NB4 (cell line): Measurements from ENCODE around the genes RTN4R and KLHL22.

GRCh38 chr22:19844003-19845079, 10.3 kb downstream of the GNB1L start:
- RRBS, result no CpG with 5 or more reads among the region's 28 CpGs

GRCh38 chr22:19846644-19847441, 7.8 kb downstream of the GNB1L start:
- RRBS, result no CpG with 5 or more reads among the region's 9 CpGs

DNA sequence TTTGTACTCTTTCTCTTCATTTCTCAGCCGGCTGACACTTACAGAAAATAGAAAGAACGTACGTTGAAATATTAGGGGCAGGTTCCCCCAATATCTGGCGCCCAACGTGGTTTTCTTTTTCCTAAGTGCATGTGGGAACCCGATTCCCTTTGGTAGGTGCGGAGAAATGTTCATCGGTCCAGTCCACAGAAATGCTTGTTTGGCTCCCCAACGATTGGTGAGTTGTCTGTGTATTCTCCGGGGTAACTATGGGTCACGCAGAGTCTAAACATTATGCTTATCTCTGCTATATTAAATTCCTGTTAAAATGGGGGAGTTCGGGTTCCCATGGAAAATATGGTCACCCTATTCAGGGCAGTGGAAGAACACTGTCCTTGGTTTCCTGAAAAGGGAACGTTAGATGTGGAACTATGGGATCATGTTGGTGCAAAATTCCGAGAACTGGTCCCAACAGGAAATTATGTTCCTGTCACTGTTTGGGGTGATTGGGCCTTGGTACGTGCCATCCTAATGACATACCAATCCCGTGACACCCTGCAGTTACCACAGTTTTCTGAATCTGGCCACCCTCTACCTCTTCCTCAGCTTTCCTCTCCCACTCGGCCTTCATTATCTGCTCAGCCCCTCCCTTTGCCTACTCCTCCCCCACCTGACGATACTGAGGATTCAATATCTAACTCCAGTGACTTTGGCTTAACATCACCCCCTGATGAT, 5.7 kb upstream of the COMT start:
- RRBS, result no CpG with 5 or more reads among the region's 18 CpGs

- RRBS, result 2% methylated on average over 4 of the region's 15 CpGs
Measured at GRCh38 chr22:19940974-19941608, 481 bp upstream of the COMT start.

DNA sequence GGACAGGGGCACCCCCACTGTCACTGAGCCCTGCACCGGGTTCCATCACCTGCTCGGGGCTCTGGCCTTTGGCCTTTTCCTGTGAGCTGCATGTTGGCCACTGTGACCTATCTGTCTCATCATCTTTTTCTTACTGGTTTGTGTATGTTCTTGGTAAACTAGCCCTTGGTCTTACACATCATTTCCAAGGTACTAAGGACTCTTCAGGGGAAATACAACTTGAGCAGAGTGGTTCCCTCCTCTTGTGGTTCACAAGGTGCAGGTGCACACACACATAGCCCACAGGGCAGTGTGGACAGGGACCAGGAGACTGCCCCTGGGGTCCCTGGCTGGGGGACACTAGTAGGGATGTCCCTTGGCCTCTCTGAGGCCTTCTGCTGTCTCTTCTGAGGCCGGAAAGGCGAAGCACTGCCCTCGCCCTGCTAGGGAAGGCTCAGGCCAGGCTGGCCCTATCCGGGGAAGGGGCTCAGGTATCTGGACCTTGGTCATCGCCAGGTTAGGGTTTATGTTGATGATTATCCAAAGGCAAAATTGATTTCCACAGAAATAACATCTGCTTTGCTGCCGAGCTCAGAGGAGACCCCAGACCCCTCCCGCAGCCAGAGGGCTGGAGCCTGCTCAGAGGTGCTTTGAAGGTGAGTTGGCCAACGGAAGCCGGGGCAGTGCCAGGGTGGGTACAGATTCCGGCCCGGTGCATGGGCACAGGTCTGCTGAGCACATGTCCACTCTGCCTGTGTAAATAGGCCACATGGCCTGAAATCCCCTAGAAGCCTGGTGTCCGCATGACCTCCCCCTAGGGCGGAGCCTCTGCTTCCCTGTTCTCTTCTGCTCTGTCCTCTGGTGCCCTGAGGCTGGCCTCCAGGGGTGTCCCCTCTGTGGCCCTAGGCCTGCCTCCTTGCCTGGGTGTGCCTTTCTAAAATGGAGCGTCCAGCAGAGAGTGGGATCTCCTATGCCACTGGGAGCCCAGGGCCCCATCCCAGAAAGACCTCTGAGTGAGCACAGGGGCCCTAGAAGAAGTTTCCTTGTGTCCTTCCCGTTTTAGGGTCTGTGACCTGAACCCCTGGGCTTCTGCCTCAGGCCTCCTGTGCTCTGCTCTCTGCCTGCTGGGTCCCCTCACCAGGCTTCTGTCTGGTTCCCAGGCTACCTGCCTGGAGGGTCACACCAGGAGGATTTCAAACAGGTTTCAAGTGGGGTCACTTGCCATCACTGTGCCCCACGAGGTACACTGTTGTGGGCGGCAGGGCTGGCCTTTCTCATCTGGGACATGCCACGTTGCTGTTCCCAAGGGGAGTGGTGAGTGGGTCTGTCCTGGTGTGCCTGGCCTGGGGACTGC, 19.5 kb upstream of the TXNRD2 start:
- RRBS, result 93% methylated on average over 4 of the region's 20 CpGs

DNA sequence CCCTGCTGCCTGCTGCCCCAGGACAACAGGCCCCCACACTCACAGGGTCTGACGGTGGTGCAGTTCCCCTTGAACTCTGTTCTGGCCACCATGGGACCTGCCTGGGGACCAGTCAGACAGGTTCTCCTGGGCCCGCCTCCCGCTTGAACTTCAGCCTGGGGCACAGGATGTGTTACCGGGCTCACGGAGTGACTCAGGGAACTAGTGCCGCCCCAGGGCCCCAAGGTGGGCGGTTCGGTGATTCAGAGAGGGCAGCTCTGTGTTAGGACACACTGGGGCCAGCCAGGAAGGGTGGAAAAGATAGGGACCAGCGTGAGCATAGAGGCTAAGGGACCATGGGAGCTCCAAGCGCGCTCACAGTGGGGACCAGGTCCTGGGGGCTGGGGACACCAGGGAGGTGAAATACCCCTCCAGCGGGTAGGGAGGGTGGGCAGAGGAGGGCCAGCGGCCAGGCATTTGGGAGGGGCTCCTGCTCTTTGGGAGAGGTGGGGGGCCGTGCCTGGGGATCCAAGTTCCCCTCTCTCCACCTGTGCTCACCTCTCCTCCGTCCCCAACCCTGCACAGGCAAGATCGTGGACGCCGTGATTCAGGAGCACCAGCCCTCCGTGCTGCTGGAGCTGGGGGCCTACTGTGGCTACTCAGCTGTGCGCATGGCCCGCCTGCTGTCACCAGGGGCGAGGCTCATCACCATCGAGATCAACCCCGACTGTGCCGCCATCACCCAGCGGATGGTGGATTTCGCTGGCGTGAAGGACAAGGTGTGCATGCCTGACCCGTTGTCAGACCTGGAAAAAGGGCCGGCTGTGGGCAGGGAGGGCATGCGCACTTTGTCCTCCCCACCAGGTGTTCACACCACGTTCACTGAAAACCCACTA, 21.6 kb upstream of the TXNRD2 start:
- RRBS, result no CpG with 5 or more reads among the region's 32 CpGs

DNA sequence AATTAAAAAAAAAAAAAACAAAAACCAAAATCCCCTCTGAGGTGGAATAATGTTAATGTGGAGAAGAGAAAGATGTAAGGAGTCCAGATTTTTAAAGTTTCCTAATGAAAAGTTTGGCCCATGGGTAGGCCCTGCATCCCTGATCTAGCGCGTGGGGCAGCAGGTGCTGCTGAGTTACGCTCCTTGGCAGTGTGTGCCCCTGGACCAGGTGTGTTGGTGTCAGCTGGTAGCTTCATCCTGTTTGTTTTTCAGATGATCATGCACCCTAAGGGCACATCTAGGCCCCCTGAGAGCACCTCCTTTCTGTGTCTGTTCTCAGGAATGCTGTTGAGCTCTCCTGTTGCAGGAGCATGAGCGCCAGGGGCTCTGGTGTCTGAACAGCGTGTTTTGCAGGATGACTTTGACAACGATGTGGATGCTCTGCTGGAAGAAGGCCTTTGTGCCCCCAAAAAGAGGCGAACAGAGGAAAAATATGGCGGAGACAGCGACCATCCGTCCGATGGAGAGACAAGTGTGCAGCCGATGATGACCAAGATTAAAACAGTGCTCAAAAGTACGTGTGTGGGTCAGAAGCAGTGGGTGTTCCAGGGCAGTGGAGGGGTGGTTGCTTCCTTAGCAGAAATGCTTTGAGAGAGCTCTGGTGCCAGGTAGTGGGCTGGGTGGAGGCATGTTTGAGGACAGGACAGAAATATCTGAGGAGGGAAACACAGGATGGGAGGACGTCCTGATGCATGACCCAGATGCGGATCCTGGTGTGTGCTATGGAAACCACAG, 6.9 kb downstream of the DGCR8 start:
- RRBS, result no CpG with 5 or more reads among the region's 15 CpGs

GRCh38 chr22:20089769-20090447, 9.9 kb downstream of the DGCR8 start:
- RRBS, result no CpG with 5 or more reads among the region's 17 CpGs

DNA sequence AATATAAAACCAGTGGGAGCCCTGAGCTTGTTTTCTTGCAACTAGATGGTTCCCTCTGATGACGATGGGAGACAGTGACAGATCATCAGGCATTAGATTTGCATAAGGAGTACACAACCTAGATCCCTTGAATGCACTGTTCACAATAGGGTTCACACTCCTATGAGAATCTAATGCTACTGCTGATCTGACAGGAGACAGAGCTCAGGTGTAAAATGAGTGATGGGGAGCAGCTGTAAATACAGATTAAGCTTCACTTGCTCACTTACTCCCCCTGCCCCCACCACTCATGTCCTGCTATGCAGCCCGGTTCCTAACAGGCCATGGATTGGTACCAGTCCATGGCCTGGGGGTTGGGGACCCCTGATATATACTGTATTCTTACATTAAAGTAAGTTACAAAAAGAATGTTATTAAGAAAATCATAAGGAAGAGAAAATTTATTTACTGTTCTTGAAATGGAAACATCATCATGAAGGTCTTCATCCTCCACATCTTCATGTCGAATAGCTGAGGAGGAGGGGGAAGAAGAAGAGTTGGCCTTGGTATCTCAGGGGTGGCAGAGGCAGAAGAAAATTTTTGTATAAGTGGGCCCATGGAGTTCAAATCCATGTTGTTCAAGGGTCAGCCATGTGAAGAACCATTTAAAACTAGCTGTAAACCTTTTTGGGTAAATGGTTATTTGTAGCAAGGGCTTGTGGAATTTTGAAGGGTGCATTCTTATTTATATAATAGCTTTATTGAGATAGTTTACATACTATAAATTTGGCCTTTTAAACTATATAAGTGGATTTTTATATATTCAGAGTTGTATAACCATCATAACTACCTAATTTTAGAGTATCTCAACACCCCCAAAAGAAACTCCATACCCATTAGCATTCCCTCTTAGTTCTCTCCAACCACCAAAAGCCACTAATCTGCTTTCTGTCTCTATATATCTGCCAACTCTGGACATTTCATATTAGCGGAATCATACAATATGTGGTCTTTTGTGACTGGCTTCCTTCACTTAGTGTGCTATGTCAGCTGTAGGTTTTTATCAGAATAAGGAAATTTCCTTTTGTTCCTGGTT, 16.1 kb downstream of the DGCR8 start:
- RRBS, result no CpG with 5 or more reads among the region's 4 CpGs

DNA sequence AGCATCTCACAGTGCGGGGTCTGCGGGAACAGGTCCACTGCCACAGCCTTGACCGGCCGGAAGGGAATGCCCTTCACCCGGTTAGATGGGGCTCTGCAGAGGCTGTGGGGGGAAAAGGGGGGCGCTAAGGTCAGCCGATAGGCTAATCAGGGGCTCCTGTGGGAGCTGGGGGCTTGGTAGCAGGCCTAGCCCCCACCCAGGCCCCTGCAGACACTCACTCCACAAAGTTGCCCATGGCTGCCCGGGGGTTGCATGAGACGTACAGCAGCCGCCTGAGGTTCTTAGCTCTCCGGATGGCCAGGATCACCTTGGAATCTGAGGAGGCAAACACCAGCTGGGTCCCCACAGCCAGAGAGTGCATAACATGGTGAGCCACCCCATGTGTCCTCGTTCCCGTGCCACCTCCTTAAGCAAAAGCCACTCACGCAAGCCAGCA, 3.2 kb upstream of the RANBP1 start:
- RRBS, result 100% methylated on average over 3 of the region's 14 CpGs

- RRBS, result no CpG with 5 or more reads among the region's 18 CpGs
Measured at GRCh38 chr22:20127674-20128613, 3.7 kb upstream of the ZDHHC8 start.

GRCh38 chr22:20267595-20268751, at the start of gene RTN4R:
Gene RTN4R, minus strand, starts transcription at chr22:20268318.
- RRBS, result under 1% methylated on average over 44 of the region's 140 CpGs

- RRBS, result 1% methylated on average over 24 of the region's 61 CpGs
Measured at GRCh38 chr22:20495689-20496298, at the start of gene KLHL22. Gene KLHL22, minus strand, starts transcription at chr22:20495795.

GRCh38 chr22:20496299-20497223, 966 bp upstream of the KLHL22 start:
- RRBS, result no CpG with 5 or more reads among the region's 40 CpGs

DNA sequence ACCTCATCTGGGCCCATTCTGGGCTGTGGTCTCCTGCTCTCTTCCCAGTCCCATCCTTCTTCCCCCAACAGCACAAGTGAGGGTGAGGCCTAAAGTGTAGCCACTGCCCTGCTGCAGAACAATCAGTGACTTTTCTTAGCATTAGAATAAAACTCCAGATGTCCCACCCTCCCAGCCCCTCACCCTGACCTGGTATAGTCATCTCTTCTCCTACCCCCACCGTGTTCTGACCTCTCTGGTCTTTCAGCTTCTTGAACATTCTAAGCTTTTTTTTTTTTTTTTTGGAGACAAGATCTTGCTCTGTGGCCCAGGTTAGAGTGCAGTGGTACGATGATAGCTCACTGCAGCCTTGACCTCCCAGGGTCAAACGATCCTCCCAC, 4.3 kb downstream of the MED15 start:
- RRBS, result no CpG with 5 or more reads among the region's 3 CpGs

- RRBS, result no CpG with 5 or more reads among the region's 10 CpGs
Measured at GRCh38 chr22:20514311-20515585, 7.3 kb downstream of the MED15 start.

DNA sequence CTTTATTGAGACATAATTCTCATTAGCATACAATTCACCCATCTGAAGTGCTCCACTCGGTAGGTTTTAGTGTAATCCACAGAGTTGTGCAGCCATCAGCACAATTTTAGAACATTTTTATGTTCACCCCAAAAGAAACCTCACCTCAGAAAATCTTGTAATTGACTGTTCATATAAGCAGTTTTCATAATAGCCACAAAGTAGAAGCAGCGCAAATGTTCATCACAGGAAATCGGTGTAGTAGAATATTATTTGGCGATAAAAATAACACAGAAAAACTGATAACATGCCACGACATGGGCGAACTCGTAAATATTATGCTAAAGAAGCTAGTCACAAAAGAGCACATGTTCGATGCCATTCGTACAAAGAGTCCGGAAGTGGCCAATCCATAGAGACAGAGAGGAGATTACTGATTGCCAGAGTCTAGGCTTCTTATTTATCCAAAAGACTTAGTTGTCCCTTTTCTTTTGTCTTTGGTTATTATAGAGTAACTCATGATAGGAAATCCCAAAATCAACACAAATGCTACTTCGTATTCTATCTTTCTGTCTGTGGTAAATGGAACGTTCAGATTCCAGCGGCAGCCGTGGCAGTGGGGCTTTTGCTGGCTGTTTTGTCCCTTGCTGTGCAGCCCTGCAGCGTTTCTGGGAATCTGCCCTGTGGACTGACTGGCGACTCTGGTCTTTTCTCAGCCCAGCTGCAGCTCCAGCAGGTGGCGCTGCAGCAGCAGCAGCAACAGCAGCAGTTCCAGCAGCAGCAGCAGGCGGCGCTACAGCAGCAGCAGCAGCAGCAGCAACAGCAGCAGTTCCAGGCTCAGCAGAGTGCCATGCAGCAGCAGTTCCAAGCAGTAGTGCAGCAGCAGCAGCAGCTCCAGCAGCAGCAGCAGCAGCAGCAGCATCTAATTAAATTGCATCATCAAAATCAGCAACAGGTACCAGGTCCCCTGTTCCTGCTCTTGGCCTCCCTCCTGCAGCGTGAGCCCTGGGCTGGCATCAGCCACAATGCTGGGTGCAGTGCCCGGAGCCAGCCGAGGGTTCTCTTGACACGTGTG, 56.7 kb downstream of the MED15 start:
- RRBS, result 95% methylated on average over 3 of the region's 23 CpGs

DNA sequence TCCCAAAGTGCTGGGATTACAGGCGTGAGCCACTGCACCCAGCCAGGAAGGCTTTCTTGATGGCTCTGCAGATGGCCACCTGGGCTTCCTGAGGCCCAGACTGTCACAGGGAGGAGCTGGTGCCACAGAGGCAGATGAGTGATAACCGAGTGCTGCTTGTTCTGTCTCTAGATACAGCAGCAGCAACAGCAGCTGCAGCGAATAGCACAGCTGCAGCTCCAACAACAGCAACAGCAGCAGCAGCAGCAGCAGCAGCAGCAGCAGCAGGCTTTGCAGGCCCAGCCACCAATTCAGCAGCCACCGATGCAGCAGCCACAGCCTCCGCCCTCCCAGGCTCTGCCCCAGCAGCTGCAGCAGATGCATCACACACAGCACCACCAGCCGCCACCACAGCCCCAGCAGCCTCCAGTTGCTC, 58.9 kb downstream of the MED15 start:
- RRBS, result no CpG with 5 or more reads among the region's 6 CpGs

- RRBS, result no CpG with 5 or more reads among the region's 20 CpGs
Measured at GRCh38 chr22:20574984-20575614, 67.7 kb downstream of the MED15 start.

DNA sequence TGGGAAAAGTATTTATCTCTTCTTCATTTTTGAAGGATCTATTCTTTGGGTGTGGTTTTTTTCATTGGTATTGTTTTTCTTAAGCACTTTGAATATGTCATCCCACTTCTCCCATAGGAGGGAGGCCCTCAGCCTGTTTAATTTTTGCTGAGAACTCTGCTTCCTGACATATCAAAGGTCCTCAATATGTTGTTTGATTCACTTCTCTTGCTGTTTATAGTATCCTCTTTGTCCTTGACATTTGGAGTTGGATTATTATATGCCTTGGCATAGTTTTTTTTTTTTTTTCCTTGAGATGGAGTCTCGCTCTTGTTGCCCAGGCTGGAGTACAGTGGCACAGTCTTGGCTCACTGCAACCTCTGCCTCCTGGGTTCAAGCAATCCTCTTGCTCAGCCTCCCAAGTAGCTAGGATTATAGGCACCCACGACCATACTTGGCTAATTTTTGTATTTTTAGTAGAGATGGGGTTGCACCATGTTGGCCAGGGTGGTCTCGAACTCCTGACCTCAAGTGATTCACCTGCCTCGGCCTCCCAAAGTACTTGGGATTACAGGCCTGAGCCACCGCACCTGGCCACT, 111.3 kb upstream of the SERPIND1 start:
- RRBS, result no CpG with 5 or more reads among the region's 5 CpGs